ENCODE measurements around a stretch of chr12.

DNA sequence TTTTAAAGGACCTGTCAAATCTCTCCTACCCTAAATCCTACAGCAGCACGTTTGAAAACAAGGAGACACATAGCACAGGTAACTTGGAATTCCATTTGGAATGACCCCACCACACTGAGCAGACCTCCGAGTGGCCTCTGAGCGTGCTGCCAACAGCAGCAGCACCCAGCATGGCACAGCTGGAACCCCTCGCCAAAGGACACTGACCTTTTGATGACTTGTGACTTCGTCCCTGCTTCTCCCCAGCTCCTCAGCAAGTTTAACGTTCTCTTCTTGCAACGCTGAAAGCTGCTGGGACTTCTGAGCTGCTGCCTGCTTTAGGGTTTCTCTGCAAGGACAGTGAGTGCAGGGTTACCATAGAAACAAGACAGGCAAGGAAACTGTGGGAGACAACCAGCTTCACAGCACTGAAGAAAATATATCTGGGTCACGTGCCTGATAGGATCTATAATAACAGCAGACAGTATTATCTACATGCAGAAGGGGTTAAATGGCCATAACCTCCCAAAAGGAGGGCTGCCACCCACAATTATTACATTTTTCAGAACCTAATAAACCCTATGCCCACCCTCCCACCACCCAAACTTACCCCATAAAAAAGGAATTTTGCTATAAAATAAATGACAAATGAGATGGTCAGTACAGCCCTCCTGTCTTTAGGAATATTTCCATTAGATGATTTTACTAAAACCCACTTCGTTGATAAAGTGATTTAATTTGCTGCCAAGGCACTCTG lies 43.4 kb upstream of the VPS33A start:
- PRO-cap, 4 experiments: peak in 1 of 4 experiments; most common minus-strand start position 198 of the sequence (in 1)
- RAMPAGE, long total RNA, 2 experiments: start-site peak on the minus strand in 1 of 2 experiments, centred at position 225 of the sequence, 30 reads per replicate

DNA sequence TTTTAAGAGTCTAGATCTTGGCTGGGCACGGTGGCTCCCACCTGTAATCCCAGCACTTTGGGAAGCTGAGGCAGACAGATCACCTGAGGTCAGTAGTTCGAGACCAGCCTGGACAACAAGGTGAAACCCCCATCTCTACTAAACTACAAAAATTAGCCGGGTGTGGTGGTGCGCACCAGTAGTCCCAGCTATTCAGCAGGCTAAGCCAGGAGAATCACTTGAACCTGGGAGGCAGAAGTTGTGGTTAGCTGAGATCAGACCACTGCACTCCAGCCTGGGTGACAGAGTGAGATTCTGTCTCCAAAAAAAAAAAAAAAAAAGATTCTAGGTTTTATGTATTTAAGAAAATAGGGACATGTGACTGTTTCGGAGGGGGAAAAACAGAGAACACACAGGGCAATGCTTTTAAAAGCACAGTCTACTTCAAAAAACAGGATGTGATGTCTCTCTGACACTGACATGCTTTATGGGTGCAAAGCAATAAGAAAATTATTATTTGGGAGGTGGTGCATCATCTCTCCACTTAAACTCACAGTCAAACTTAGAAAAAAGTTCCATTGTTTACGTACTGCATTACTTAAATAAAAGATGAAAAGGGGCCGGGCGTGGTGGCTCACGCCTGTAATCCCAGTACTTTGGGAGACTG lies 28.7 kb downstream of the CLIP1 start:
- PRO-cap, 4 experiments: no peak in any of the 4 experiments
- RAMPAGE, long total RNA, 2 experiments: no peak in any of the 2 experiments

- PRO-cap, 4 experiments: no peak in any of the 4 experiments
- RAMPAGE, long total RNA, 2 experiments: no peak in any of the 2 experiments
Measured at GRCh38 chr12:122475546-122476516, 24.9 kb downstream of the ZCCHC8 start.

GRCh38 chr12:122481975-122482174 lies 18.9 kb downstream of the ZCCHC8 start:
- PRO-cap, 4 experiments: no peak in any of the 4 experiments
- RAMPAGE, long total RNA, 2 experiments: no peak in any of the 2 experiments

GRCh38 chr12:122489120-122489783 lies 11.5 kb downstream of the ZCCHC8 start:
- PRO-cap, 4 experiments: peak in 1 of 4 experiments; most common plus-strand start chr12:122489404 (in 1); most common minus-strand start chr12:122489213 (in 1)
- RAMPAGE, long total RNA, 2 experiments: no peak in any of the 2 experiments

DNA sequence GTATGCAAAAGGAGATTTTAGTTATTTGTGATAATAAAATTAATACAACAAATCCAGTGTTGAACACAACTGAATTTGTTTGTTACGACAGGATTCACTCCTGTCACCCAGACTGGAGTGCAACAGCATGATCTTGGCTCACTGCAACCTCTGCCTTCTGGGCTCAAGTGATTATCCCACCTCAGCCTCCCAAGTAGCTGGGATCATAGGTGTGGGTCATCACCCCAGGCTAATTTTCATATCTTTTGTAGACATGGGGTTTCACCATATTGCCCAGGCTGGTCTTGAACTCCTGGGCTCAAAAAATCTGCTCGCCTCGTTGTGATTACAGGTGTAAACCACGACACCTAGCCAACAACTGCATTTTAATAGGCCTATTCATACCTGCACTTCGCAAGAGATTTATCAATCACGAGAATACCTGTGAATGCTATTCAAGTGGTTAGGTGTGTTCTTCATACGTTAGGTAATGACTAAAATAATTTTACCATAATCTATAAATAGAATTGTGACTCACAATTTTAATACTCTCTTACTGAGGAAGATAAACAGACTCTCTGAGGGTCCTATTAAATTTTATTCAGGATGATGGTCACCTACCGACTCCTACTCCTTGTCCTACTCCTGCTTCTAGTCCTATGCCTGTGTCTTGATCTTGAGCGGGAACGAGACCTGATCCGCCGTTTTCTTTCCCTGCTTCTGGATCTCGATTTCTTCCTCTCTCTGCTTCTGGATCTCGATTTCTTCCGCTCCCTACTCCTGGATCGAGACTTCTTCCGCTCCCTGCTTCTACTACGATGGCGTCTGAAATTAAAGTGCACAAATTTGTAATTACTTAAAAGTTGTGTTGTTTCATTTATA lies 9.9 kb downstream of the RSRC2 start:
- PRO-cap, 4 experiments: peak in 1 of 4 experiments; most common minus-strand start position 235 of the sequence (in 1)
- RAMPAGE, long total RNA, 2 experiments: no peak in any of the 2 experiments

GRCh38 chr12:122773539-122773975 lies 815 bp upstream of the CCDC62 start:
- PRO-cap, 4 experiments: peak in 1 of 4 experiments; most common plus-strand start chr12:122773913 (in 1)
- RAMPAGE, long total RNA, 2 experiments: no peak in any of the 2 experiments

- PRO-cap, 4 experiments: peak in 1 of 4 experiments; most common plus-strand start chr12:122827400 (in 1)
- RAMPAGE, long total RNA, 2 experiments: no peak in any of the 2 experiments
Measured at GRCh38 chr12:122827055-122827567, 8.1 kb upstream of the HIP1R start.

DNA sequence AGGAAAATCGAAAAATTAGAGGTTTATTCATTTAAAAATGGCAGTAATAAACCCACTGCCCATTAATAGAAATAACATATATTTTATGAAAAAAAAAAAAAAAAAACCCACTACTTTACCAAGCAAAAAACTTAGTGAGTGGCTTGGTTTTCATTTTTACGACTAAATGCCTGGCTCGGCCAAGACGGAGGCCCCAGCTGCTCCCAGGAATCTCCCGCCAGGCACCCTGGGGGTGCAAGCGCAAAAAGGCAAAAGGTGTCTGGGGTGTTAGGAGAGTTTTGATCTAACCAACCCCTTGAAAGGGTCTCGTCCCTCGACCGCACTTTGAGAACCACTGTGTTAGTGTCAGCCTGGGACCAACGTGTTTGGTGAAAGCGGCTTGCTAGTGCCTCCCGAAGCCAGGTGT lies 19.0 kb downstream of the HIP1R start:
- PRO-cap, 4 experiments: peak in 2 of 4 experiments; most common plus-strand start position 166 of the sequence (in 2)
- RAMPAGE, long total RNA, 2 experiments: no peak in any of the 2 experiments

GRCh38 chr12:122864144-122864910 lies 29.1 kb downstream of the HIP1R start:
- PRO-cap, 4 experiments: peak in 1 of 4 experiments; most common plus-strand start chr12:122864648 (in 1); most common minus-strand start chr12:122864338 (in 1)
- RAMPAGE, long total RNA, 2 experiments: no peak in any of the 2 experiments

DNA sequence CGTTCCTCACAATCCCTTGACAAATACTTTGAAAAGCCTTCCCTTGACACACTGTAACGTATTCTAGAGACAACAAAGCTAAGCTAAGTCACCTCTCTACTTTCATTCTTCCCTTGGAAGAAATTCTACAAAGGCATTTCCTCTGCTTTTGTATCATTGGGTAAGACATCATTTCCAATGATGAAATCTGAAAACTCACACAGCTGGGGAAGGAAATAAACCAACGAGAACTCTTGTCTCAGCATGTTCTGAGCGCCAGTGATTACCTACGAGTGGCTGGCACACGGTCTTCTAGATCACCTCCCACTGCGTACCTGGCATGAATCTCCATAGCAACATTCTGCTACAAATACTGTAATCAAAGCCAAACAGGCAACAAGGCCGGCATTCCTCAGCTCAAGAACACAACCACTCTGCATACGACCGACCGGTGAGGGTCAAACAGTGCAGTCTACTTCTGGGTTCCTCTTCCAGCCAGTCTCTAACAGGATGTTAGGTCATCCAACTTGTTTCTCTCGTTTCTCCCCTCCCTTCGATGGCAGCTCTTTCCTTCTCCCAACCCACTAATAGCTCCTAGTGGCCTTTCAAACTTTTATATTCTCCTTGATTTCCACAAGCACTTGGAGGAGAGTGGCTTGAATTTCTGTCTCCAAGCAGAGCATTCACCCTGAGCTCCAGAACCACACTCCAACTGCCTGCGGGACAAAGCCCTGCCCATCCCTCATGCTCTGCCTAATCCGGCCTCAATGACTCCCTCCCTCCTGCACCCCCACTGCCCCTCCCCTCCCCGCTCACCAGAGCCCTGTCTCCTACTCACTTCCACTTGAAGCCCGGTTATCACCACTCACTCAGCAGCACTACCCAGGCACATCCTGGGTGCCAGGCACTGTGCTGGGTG lies 7.5 kb downstream of the VPS37B start:
- PRO-cap, 4 experiments: peak in 4 of 4 experiments; most common plus-strand start position 244 of the sequence (in 2); most common minus-strand start position 264 of the sequence (in 2)
- RAMPAGE, long total RNA, 2 experiments: no peak in any of the 2 experiments

DNA sequence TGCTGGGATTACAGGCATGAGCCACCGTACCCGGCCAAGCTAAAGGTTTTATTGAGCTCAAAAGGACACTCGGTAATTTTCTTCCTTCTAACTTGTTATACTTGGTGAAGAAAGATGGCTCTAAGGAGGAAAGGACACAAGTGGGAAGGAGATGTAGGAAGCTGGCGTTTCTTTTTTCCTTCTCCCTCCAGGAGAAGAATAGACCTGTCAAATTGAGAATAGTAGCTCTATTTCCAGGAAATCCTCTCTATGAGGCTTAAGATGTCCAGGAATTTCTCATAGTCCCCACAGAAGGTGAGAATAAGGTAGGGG lies 2.2 kb upstream of the VPS37B start:
- PRO-cap, 4 experiments: no peak in any of the 4 experiments
- RAMPAGE, long total RNA, 2 experiments: no peak in any of the 2 experiments

DNA sequence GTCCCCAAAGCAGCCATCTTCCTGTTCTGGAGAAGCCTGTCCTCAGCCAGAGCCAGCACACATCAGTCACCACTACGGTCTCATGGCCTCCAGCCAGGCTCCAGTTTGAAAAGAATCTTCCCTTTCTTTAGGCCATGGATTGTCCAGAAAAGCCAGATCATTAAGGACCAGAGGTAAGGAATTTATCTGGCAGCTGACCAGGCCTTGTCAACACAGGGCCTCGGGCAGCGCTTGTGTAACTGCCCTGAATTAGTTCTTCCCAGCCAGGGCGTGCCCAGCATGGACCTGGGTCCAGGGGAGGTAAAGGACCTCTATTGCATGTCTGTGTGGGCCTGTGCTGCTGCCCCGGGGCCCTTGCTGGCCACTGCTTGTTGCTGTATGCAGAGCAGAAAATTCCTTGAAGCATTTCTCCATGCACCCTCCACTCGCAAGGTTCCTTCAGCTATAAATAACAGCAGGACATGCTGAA lies 21.6 kb upstream of the VPS37B start:
- PRO-cap, 4 experiments: peak in 1 of 4 experiments; most common plus-strand start position 314 of the sequence (in 1)
- RAMPAGE, long total RNA, 2 experiments: no peak in any of the 2 experiments

DNA sequence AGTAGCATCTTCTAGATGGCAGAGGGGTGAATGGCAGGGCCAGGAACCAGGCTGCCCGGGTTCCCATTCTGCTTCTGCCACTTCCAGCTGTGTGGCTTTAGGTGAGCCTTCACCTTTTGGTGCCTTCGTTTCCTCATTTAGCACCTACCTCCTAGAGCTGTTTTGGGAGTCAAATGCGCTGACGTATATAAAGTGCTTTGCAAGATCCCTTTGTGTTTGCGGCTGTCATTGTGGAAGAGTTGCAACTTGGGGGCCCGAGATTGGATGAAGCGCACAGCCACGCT lies 701 bp upstream of the ARL6IP4 start:
- PRO-cap, 4 experiments: no peak in any of the 4 experiments
- RAMPAGE, long total RNA, 2 experiments: no peak in any of the 2 experiments

DNA sequence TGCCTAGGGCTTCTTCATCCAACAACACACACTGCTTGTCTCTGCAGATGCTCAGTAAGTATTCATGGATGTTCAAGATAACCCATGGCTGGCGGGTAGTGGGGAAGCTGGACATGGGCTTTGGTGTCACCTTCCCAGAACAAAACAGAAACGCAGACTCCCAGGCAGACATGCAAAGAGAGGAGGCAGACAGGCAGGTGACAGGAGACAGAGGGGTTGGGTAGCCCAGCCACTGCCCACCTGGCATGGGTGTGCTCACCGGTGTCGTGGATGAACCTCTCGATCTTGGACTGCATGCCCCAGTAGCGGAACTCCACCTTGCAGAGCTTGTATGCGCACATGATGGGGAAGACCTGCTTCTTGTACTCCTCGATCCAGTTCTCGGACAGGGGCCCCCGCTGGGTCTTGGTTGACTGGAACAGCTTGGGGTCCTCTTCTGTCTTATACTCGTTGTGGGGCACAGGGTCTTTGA lies 29.1 kb downstream of the ARL6IP4 start:
- PRO-cap, 4 experiments: no peak in any of the 4 experiments
- RAMPAGE, long total RNA, 2 experiments: no peak in any of the 2 experiments

DNA sequence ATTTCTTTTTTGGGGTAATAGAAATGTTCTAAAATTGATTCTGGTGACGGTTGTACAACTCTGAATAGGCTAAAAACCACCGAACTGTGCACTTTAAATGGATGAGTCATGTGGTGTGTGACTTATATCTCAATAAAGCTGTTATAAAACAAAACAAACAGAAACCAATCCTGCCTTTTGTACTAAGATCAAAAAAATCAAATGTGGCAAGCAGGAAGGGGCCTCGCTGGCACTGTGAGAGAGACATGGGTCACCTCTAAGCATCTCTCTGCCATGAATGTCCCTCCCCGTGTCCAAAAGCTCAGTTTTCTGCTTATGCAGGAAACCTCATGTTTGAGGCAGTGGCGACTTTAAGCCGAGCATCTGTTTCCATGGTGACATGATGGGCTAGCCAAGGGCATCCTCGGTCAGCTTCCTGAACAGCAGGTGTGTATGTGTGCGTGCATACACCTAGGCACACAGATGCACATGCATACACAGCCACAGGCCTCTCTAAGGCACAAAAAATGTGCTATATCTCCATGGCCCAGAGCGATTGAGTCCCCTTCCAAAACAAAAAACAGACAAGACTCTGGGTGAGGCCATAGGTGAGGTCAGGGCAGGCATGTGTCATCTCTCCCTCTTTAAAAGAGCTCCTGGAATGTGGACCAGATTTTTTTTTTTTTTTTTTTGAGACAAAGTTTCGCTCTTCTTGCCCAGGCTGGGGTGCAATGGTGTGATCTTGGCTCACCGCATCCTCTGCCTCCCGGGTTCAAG lies 44.5 kb downstream of the ARL6IP4 start:
- PRO-cap, 4 experiments: no peak in any of the 4 experiments
- RAMPAGE, long total RNA, 2 experiments: start-site peak on the minus strand in 1 of 2 experiments, centred at positions 321 to 429 of the sequence, 5 to 9 reads per replicate

DNA sequence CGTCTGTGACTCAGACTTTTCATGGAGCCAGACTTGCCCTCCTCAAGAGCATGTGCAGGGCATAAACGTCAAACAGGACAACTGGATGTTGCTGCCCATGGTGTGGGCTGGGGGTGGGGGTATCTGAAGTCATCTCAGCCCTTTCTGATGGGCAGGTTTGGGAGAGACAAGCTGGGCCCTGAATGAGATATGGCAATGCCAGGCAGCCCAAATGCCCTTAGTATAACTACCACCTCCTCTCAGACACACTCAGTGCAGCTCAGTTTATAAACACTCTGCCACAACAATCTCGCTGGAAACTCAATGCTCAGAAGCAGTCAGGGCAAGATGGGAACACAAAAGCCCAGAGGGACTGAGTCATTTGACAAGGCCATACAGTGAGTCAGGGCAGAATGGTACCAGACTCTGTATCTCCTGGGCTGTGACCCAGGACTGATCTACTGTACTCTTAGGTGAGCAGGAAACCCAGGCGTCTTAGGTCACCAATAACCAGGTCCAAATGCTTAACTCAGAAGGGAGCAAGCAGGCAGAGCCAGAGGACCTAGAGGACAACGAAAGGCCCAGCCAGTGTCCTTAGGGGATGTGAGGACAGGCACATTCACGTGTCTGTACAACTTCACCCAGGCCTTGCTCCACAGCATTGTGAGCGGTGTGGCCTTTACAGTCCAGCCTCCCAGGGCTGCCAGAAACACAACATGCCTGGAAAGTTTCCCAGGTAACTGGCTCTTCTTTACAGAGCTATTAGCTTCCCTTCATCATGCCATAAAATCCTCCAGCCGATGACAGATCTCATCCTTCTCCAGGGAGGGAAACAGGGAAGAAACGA lies 69.8 kb downstream of the ARL6IP4 start:
- PRO-cap, 4 experiments: peak in 1 of 4 experiments; most common plus-strand start position 511 of the sequence (in 1); most common minus-strand start position 434 of the sequence (in 1)
- RAMPAGE, long total RNA, 2 experiments: no peak in any of the 2 experiments

- PRO-cap, 4 experiments: no peak in any of the 4 experiments
- RAMPAGE, long total RNA, 2 experiments: no peak in any of the 2 experiments
Measured at GRCh38 chr12:123058864-123059247, 78.4 kb downstream of the ARL6IP4 start.

DNA sequence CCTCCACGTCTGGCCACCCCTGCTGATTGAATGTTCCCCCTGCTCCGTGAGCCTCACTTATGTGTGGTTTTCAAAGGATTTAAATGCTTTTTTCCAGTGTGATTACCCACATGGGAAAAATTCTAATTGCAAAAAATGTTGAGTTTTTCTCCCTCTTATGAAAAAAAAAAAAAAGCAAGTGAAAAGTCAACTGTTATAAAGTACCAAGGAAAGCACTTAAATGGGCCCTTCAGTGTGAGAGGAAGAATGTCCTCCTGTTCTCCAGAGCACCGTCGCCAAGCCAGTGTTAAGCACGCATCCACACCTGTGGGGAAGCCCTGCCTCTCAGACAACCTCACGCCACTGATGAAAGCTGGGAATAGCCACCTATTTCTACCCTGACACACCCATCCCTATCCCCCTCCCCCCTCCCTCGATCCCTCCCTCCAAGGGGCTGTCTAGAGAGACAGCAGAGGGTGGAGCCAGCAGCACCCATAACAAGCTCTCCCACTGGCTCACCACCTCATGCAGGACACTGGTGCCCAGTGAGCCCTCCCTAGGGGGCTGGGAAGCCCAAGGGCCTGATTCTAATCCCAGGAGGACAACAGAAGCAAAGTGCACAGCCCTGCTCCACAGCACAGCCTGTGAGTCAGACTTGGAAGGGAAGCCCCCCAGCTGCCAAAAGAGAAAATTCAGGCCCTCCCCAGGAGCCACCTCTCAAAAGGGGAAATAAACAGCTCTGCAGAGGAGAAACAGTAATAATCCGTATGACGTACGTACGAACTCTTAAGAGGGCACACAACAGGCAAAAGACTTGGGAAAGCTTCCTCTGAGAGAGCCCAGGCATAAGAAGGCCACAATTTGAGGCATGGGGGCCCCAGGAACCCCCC lies 7.9 kb downstream of the PITPNM2 start:
- PRO-cap, 4 experiments: peak in 3 of 4 experiments; most common plus-strand start position 505 of the sequence (in 2); most common minus-strand start position 344 of the sequence (in 3)
- RAMPAGE, long total RNA, 2 experiments: no peak in any of the 2 experiments

DNA sequence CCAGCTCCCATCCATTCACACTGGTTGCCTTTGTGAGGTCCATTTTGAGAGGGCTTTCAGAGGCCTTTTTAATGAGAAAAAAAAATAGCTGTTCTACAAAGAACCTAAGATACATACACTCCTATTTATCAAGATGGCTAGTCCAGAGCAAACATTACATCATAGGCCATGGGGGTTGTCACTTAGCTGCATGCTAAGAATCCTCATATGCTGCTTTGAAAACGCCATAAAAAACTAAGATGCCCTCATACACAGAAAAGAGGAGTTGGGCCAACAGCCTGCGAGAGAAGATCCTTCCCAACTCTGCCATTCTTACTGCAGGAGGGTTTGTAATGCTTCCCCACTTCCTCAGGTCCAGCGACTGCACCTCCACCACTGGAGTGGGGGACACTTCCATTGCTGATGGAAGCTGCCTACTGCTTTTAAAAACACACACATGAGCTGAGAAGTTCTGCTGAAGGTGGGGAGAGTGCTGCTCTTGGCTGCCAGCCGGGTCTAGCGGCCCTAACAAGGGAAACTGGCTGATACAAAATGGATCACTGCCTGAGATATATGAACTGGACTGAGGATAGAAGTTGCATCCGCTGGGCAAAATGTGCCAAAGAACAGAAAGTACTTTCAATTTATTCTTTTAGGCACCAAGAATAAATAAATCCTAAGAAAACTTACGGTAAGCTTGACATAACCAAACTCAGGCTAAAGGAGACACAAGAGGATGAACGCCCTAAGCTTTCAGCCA lies 22.1 kb upstream of the CDK2AP1 start:
- PRO-cap, 4 experiments: peak in 1 of 4 experiments; most common minus-strand start position 310 of the sequence (in 1)
- RAMPAGE, long total RNA, 2 experiments: no peak in any of the 2 experiments

Data from right lobe of liver (tissue), 4 donors.